Melanocyte of skin (primary cell): Measurements from ENCODE around the genes PCDHB9, PCDHGA4, PCDHGA6, PCDHGB4 and PCDHGB7.

DNA sequence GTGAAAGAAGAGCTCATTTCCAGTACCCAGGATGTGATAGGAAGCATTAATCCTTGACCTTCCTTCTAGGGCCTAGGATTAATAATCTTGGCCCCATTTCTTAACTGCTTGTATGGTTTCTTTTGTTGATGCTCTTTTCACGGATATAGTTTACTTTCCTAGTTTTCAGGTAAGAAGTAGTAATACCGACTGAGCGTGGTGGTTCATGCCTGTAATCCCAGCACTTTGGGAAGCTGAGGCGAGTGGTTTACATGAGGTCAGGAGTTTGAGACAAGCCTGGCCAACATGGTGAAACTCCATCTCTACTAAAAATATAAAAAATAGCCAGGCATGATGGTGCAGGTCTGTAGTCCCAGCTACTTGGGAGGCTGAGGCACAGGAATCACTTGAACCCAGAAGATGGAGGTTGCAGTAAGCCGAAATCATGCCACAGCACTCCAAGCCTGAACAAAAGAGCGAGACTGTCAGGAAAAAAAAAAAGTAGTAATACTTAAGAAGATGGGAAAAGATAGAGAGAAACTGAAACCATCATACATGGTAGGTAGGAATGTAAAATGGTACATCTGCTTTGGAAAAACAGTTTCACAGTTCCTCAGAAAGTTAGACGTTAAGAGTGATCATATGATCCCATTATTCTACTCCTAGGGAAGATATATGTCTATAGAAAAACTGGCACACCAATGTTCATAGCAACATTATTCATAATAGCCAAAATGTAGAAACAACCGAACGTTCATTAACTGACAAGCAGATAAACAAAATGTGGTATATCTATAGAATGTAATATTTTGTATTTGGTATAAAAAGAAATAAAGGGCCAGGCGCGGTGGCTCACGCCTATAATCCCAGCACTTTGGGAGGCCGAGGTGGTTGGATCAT lies 16.1 kb upstream of the EIF4EBP3 start:
- CAGE, long polyA plus RNA, 2 experiments, result no peak in any of the 2 experiments

DNA sequence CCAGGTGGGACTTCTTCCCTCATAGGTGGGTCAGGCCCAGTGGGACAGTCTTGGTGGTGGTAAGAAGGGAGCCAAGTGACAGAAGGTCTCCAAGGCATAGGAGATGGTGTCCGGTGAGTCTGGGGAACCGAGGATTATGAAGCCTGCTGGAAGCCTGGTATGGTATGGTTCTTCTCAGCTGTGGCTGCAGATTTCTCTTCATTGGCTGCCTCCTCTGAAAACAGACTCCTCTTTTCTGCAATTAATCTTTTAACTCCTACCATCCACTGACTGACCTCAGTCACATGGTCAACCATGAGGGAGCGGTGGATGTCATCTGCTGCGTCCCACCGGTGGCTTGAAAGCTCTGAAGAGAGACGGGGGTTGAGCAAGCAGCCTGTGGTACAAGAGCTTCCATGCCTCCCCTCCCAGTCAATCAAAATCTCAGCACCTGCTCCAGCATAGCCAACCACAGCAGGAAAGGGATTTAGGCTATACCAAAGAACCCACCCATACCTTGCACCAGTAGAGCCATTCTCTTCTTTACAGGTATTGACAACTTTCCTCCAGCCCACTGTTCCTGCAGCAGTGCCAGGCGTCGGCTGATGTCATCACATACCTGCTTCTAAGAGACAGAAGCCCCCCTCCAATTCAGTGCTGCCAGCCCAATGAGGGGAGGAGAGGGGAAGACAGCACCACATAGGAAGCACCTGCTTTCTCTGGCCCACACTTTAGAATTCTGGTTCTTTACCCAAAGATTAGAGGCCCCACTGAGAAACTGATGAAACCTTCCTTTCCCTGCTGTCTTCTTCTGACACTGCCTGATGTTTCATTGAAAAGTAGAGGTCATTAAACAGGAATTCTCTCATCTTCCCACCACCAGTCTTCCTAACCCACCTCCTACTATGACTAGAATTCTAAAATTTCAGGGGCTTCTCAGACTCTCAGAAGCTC lies 3.4 kb downstream of the EIF4EBP3 start:
- CAGE, long polyA plus RNA, 2 experiments, result no peak in any of the 2 experiments

GRCh38 chr5:140551499-140552459 lies 4.3 kb downstream of the EIF4EBP3 start:
- CAGE, long polyA plus RNA, 2 experiments, result no peak in any of the 2 experiments

GRCh38 chr5:140560175-140560756 lies 3.0 kb upstream of the SRA1 start:
- CAGE, long polyA plus RNA, 2 experiments, result no peak in any of the 2 experiments

DNA sequence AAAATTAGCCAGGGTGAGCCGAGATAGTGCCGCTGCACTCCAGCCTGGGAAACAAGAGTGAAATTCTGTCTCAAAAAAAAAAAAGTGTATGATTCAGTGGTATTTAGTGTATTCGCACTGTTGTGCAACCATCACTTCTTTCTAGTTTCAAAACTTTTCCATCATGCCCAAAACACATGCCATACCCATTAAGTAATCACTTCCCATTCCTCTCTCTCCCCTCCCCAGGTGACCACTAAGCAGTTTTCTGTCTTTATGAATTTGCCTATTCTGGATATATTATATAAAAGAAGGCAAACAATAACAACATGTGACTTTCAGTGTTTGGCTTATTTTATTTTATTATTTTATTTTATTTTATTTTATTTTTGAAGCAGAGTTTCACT lies 30.0 kb downstream of the CD14 start:
- CAGE, long polyA plus RNA, 2 experiments, result no peak in any of the 2 experiments

DNA sequence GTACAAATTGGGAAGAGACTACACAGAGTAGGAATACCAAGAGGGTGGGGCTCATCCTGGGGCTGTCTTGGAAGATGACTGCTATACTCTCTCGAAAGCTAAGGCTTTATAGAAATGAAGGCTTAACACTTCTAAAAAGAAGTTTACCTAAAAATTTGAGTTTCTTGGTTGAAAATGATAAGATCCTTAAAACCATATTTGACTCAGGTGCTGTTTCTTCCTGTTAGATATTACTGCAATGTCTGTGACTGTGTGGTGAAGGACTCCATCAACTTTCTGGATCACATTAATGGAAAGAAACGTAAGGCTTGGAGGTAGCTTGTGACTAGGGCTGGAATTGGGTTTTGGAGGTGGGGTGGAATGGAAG lies 3.4 kb downstream of the ZMAT2 start:
- CAGE, long polyA plus RNA, 2 experiments, result no peak in any of the 2 experiments

DNA sequence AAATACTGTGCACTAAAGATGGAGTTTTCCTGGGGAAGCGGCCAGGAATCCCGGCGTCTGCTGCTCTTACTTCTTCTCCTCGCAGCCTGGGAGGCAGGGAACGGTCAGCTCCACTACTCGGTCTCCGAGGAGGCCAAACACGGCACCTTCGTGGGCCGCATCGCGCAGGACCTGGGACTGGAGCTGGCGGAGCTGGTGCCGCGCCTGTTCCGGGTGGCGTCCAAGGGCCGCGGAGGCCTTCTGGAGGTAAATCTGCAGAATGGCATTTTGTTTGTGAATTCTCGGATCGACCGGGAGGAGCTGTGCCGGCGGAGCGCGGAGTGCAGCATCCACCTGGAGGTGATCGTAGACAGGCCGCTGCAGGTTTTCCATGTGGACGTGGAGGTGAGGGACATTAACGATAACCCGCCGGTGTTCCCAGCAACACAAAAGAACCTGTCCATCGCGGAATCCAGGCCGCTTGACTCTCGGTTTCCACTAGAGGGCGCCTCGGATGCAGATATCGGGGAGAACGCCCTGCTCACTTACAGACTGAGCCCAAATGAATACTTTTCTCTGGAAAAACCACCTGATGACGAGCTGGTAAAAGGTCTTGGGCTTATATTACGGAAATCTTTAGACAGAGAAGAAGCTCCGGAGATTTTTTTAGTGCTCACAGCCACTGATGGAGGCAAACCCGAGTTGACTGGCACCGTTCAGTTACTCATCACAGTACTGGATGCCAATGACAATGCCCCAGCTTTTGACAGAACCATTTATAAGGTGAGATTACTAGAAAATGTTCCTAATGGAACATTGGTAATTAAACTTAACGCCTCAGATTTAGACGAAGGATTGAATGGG lies 523 bp downstream of the PCDHA4 start:
- CAGE, long polyA plus RNA, 2 experiments, result no peak in any of the 2 experiments

DNA sequence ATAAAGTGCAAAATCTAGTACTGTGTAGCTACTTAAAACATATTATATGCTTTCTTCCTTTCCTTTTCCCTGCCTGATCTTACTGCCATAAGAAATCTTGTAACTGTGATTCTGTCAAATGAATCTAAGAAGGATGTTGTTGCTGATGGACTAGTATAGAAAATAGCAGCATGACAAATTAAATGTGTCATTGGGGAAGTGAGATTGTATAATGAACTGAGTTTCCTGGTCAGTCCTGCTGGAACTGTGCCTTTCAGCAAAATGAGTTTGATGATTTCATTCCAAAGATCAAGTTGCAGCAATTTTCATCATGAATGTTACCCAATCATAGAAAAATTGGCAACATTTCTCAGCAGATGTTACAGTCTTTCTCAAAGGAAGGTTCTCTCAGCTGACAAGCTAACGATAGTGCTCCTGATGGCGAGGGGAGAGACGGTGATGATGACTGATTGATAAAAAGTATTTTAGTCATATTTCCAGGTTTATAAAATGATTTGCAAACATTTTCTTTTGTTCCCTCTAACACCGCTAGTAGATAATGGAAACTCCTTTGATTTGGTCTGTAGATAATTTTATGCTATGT lies 10.7 kb downstream of the PCDHAC2 start:
- CAGE, long polyA plus RNA, 2 experiments, result no peak in any of the 2 experiments

DNA sequence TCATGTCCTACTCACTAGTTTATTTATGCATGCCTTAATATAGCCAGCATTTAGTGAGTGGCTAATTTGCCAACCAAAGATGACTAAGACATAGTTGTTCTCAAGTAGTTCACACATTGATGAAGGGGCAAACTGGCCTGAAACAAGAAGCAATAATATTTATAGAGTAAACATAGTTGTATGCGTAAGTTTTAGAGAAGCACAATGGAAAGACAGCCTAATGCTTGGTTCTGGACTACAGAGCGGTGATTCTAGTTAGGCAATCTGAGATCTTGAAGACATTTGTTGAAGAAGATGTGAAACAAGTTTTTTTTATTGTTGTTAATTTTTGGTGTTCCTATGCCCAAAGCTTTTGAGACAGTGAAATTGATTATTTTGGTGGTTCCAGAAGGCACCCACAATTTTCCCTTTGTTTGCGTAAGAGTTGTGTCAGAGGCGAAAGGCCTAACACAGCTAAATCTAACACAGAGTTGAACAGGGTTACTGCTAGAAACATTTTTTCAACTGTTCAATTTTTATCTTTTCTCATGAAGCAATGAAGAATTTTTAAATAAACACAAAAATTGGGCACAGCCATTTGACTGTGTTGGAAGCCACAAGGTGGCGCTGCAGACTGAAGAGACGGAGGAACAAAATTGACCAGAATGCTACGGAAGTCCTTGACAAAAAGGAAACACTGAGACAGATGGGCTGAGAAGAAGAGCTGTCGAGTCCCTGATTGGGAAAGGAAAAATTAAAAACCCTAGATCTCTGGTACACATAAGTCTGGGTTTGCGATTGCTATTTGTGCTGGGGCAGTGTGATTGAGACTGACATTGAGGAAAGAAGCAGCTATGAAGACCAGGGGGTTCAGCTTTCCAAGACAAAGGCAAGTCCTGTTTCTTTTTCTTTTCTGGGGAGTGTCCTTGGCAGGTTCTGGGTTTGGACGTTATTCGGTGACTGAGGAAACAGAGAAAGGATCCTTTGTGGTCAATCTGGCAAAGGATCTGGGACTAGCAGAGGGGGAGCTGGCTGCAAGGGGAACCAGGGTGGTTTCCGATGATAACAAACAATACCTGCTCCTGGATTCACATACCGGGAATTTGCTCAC lies at the start of gene PCDHB9:
PCDHB9 (plus strand) TSS at position 676 of the 1,090 bp plus-strand sequence.
- CAGE, long polyA plus RNA, 2 experiments, result no peak in any of the 2 experiments

GRCh38 chr5:141234094-141234707 lies 11.0 kb upstream of the PCDHB15 start:
- CAGE, long polyA plus RNA, 2 experiments, result no peak in any of the 2 experiments

- CAGE, long polyA plus RNA, 2 experiments, result no peak in any of the 2 experiments
Observed at GRCh38 chr5:141354715-141355137, at the start of gene PCDHGA4. Gene PCDHGA4 (plus strand): TSS chr5:141355021.

- CAGE, long polyA plus RNA, 2 experiments, result no peak in any of the 2 experiments
Observed at GRCh38 chr5:141355138-141355629, 363 bp downstream of the PCDHGA4 start.

- CAGE, long polyA plus RNA, 2 experiments, result no peak in any of the 2 experiments
Observed at GRCh38 chr5:141373623-141374044, at the start of gene PCDHGA6. Gene PCDHGA6 (plus strand): TSS chr5:141373891.

DNA sequence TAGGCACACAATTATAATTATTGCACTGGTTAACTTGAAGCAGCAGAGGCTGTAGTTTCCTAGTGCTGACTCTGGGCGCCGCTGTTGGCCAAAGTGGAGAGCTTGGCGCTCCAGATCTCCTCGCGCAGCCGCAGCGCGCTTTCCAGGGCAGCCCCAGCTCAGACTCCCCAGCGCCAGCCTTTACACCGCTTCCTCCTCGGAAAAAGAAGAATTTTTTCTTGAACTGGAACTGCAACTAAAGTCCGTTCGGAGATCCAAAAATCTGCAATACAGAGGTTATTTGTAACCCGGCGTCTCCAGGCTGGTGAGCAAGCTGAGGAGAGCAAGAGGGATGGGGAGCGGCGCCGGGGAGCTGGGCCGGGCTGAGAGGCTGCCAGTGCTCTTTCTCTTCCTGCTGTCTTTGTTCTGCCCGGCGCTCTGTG lies at the start of gene PCDHGB4:
PCDHGB4 (plus strand) TSS at position 145 of the 422 bp plus-strand sequence.
- CAGE, long polyA plus RNA, 2 experiments, result no peak in any of the 2 experiments

GRCh38 chr5:141417509-141418479 lies at the start of gene PCDHGB7:
Gene PCDHGB7 (plus strand): TSS chr5:141417677.
- CAGE, long polyA plus RNA, 2 experiments, result no peak in any of the 2 experiments

- CAGE, long polyA plus RNA, 2 experiments, result no peak in any of the 2 experiments
Observed at GRCh38 chr5:141494618-141495537, 6.0 kb downstream of the PCDHGC5 start.

- CAGE, long polyA plus RNA, 2 experiments, result no peak in any of the 2 experiments
Observed at GRCh38 chr5:141495912-141496530, 7.1 kb downstream of the PCDHGC5 start.

- CAGE, long polyA plus RNA, 2 experiments, result no peak in any of the 2 experiments
Observed at GRCh38 chr5:141514642-141514955, 25.7 kb downstream of the PCDHGC5 start.

GRCh38 chr5:141550543-141551134 lies 61.8 kb downstream of the PCDHGC5 start:
- CAGE, long polyA plus RNA, 2 experiments, result no peak in any of the 2 experiments

GRCh38 chr5:141608222-141609166 lies 10.3 kb downstream of the DIAPH1 start:
- CAGE, long polyA plus RNA, 2 experiments, result no peak in any of the 2 experiments